Cytotoxic T cell (primary cell): ENCODE data around the genes DHRS11 and SYNRG.

DNA sequence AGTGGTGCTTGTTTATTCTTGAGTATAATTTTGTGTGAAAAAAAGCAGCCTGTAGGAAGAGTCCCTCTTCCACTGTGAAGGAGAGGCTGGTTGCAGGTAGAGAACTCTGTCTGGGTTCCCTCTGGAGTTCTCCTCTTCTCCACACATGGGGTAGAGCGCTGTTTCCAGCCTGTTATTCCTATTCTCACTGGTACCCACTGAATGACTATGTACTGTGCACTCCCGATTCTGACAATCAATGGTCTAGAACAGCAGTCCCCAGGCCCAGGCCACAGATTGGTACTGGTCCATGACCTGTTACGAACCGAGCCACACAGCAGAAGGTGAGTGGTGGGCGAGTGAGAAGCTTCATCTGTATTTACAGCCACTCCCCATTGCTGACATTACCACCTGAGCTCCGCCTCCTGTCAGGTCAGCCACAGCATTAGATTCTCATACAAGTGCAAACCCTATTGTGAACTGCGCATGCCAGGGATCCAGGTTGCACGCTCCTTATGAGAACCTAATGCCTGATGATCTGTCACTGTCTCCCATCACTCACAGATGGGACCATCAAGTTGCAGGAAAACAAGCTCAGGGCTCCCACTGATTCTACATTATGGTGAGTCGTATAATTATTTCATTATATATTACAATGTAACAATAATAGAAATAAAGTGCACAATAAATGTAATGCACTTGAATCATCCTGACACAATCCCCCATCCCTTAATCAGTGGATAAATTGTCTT is 15.3 kb downstream of the CCL4 start:
- PRO-cap, 2 experiments: peak in 1 of 2 experiments; most common minus-strand start position 325 of the sequence (in 1)

- PRO-cap, 2 experiments: no peak in any of the 2 experiments
Observed at GRCh38 chr17:36148851-36149276, 27.6 kb downstream of the TBC1D3B start.

GRCh38 chr17:36192205-36192778 is 4.3 kb downstream of the CCL3L3 start:
- PRO-cap, 2 experiments: peak in 1 of 2 experiments; most common plus-strand start chr17:36192591 (in 1)

- PRO-cap, 2 experiments: no peak in any of the 2 experiments
Observed at GRCh38 chr17:36527954-36528387, 6.7 kb downstream of the MYO19 start.

DNA sequence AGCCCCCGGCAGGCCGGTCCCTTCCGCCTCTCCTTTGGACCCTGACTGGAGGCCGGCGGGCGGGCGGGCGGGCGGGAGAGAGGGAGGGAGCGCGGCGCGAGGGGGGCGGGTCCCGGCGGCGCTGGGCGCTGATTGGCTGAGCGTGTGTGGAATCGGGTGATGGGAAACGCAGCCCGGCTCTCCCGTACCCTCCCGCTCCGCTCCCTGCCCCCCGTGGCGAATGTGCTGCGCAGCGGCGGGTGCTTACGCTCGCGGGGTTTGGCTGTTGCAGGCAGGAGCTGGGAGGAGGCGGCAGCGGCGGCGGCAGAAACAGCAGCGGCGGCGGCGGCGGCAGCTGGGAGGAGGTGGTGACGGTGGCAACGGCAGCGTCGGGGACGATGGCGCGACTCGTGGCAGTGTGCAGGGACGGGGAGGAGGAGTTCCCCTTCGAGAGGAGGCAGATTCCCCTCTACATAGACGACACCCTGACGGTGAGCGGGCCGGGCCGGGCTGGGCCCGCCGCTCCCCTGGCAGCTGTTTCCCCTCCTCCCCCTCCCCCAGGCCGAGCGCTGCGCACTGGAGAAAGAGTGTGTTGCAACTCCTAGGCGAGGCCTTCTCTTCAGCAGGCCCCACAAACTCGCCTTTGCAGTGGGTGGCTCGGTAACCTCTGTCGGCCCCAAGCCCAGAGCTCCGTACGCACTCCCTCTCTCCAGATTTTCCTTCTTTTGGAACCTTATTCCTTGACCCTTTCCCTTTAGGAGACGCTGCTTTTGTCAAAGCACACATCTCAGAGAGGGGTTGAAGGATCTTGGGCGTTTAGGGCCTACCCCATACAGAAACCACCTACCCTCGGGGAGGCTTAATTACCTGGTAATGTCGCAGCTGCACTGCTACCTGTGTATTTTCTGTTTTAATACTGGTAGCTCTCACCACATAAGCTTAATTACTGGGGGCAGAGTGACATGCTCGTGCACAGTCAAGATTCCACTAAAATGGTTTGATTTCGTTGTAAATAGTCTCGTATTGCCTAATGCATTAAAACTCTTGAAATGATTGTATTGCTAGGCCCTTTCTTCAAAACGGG is 960 bp downstream of the GGNBP2 start:
- PRO-cap, 2 experiments: peak in 2 of 2 experiments; most common plus-strand start position 145 of the sequence (in 1); most common minus-strand start position 47 of the sequence (in 2)

DNA sequence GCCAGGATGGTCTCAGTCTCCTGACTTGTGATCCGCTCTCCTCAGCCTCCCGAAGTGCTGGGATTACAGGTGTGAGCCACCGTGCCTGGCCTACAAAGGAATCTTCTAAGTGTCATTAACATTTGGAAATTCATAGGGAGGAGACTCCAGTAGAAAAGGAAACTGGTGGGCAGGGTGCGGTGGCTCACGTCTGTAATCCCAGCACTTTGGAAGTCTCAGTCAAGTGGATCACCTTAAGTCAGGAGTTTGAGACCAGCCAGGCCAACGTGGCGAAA is 22.8 kb upstream of the DHRS11 start:
- PRO-cap, 2 experiments: peak in 1 of 2 experiments; most common plus-strand start position 157 of the sequence (in 1)

- PRO-cap, 2 experiments: peak in 1 of 2 experiments; most common plus-strand start chr17:36591835 (in 1); most common minus-strand start chr17:36591730 (in 1)
Observed at GRCh38 chr17:36591277-36592356, at the start of gene DHRS11. DHRS11 (plus strand) TSS chr17:36591879.

- PRO-cap, 2 experiments: no peak in any of the 2 experiments
Observed at GRCh38 chr17:36940242-36940630, 3.0 kb downstream of the LHX1 start.

GRCh38 chr17:37143702-37144502 is 195.1 kb downstream of the AATF start:
- PRO-cap, 2 experiments: no peak in any of the 2 experiments

GRCh38 chr17:37456169-37456608 is 33.5 kb upstream of the DUSP14 start:
- PRO-cap, 2 experiments: no peak in any of the 2 experiments

GRCh38 chr17:37512541-37513431 is 23.1 kb downstream of the DUSP14 start:
- PRO-cap, 2 experiments: no peak in any of the 2 experiments

DNA sequence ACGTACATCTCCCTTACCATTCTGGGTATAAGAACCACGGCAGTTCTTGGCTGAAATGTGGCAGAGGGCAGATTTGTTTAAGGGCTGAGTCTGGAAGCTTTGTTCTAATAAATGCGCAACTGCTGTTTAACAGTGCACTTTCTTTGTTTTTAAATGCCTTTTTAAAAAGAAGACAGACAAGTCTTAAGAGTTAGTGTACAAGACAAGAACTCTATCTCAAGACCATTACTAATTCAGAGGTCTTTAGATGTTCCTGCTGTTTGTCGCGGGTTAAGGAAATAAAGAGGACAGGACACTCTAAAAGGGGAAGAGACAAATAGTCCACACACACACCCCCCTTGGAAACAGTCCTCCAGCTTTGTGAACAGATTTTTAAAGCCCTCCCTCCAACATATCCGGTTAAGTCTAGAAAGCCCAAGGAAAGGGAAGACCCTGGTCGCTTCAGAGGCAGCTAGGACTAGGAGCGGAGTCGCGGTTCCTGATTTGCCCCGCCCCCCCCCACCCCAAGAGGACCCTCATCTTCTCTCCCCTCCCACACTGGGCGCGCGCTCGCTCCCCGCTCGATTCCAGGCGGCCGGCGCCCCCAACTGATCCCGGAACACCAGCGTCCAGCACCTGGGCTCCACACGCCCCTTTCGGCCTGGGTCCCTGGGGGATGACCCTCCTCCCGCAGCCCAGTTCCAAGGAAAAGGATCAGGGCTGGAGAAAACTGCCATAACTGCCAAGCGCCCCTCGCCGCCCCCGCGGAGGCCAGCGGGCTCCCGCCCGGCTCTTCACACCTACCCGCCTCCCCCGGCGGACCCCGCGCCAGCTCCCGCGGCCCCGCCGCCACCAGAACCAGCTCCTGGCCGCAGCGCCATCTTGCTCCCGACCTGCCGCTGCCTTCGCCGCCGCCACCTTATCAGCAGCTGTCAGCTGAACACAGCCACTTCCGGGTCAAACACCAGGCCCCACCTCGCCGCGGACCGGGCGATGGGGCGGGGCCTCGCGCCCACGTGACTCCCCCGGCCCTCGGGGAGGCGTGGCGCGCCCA is at the start of gene SYNRG:
Gene SYNRG, minus strand, starts transcription at position 923 of the 1,033 bp plus-strand sequence.
- PRO-cap, 2 experiments: peak in 2 of 2 experiments; most common plus-strand start position 408 of the sequence (in 1); most common minus-strand start position 874 of the sequence (in 2)

DNA sequence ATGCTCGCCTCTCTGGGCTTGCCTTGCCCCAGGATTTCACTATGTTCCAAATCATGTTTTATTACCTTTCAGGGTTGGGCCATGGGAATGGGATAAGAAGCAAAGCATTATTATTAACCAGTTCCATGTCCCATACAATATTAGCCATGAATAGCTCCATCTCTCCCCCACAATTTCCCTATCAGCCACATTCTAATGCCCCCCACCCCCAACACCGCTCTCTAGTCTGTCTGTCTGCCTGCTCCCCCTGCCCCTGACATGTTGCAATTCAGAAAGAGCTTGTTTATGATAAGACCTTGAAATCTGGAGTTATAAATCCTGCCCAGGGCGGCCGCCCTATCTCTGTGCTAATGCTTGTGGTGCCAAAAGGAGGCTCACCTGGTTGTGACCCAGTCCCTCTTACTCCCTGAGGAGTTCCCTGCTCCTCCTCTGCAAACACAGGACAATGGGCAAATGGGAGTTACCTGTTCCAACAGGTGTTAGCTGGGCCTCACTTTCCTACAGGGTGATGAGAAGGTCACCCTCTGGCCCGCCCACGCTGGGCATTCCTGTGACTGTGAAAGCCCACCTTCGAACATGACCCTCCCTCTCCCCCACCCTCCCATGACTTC is 28.0 kb upstream of the DDX52 start:
- PRO-cap, 2 experiments: no peak in any of the 2 experiments

- PRO-cap, 2 experiments: no peak in any of the 2 experiments
Observed at GRCh38 chr17:37676521-37677138, 33.4 kb upstream of the DDX52 start.

DNA sequence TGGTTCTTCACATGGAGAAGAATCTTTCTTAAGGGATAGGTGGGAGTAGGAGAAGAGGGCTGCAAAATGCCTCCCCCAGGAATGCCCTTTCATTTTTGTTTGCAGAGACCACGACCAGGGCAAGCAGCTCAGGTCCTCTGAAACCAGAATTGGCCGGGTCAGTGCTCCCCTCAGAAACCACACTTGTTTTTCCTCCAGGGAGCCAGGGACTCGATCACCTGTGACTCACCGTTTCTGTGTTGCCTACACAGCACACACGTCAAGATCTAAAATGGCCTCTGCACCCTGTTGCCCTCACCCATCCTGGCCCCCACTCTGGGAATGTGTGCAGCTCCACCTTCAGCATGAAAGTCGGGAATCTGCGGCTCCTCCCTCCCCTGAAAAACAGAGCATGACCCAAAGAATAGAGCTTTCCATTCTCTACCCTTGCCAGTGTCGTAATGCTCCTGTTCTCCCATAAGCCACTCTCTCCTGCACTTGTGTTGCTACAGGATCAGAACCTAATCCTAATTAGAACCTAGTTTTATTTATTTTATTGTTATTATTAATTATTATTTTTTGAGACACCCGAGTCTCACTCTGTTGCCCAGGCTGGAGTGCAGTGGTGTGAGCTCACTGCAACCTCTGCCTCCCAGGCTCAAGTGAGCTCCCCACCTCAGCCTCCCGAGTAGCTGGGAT is 36.0 kb downstream of the HNF1B start:
- PRO-cap, 2 experiments: no peak in any of the 2 experiments

GRCh38 chr17:37714635-37715211 is 30.1 kb downstream of the HNF1B start:
- PRO-cap, 2 experiments: no peak in any of the 2 experiments

GRCh38 chr17:37743993-37744997 is 564 bp downstream of the HNF1B start:
- PRO-cap, 2 experiments: no peak in any of the 2 experiments

- PRO-cap, 2 experiments: no peak in any of the 2 experiments
Observed at GRCh38 chr17:38464582-38465644, 36.6 kb downstream of the ARHGAP23 start.

GRCh38 chr17:38509284-38509687 is 81.0 kb downstream of the ARHGAP23 start:
- PRO-cap, 2 experiments: no peak in any of the 2 experiments

- PRO-cap, 2 experiments: no peak in any of the 2 experiments
Observed at GRCh38 chr17:38609018-38609863, 3.5 kb upstream of the SRCIN1 start.